Diencephalon (tissue), 2 donors: Measurements from ENCODE around the genes GPR156, LRRC58 and HCLS1.

DNA sequence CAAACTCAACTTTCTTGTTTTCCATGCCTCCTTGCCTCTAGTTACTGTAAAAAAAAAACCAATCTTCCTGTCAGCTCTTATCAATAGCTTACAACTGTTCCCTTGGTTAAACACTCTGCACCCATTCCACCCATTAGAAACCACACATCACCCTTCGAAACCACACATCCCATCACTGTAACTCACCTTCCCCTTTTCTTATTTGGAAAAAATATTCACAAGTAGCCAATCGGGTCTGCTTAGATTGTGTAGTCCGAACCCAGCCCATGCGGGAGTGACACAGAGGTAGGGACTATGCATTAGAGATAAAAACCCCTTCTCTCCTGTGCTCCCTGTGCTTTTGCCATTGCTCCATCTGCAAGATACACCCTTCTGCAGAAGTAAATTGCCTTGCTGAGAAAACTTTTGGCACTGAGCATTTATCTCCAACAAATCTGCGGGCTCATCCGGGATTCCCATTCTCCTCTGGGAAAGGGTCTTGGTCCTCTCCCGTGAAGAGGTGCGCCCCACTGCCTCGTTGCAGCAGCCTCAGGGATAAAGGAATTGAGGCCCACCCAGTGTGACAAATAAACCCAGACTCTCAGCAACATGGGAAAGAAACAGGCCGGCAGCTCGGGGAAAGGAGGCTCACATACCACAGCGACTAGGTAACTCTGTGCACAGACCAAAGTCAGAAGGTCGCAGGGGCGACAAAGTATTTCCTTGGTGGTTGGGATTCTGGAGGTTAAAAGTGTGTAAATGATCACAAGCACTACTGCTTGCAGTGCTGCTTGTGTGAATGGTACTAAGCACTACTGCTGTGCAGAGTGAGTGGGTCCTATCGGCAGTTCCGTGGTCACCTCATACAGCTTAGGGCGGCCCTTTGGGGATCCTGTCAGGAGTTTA is 54.6 kb downstream of the GSK3B start:
- RAMPAGE, long total RNA: no peak

GRCh38 chr3:120095608-120095871 is 1.3 kb upstream of the GSK3B start:
- RAMPAGE, long total RNA: no peak

GRCh38 chr3:120095872-120096304 is 1.6 kb upstream of the GSK3B start:
- RAMPAGE, long total RNA: no peak

GRCh38 chr3:120284695-120285655 is at the start of gene GPR156:
GPR156 (minus strand) TSS chr3:120285222.
- RAMPAGE, long total RNA: no peak

DNA sequence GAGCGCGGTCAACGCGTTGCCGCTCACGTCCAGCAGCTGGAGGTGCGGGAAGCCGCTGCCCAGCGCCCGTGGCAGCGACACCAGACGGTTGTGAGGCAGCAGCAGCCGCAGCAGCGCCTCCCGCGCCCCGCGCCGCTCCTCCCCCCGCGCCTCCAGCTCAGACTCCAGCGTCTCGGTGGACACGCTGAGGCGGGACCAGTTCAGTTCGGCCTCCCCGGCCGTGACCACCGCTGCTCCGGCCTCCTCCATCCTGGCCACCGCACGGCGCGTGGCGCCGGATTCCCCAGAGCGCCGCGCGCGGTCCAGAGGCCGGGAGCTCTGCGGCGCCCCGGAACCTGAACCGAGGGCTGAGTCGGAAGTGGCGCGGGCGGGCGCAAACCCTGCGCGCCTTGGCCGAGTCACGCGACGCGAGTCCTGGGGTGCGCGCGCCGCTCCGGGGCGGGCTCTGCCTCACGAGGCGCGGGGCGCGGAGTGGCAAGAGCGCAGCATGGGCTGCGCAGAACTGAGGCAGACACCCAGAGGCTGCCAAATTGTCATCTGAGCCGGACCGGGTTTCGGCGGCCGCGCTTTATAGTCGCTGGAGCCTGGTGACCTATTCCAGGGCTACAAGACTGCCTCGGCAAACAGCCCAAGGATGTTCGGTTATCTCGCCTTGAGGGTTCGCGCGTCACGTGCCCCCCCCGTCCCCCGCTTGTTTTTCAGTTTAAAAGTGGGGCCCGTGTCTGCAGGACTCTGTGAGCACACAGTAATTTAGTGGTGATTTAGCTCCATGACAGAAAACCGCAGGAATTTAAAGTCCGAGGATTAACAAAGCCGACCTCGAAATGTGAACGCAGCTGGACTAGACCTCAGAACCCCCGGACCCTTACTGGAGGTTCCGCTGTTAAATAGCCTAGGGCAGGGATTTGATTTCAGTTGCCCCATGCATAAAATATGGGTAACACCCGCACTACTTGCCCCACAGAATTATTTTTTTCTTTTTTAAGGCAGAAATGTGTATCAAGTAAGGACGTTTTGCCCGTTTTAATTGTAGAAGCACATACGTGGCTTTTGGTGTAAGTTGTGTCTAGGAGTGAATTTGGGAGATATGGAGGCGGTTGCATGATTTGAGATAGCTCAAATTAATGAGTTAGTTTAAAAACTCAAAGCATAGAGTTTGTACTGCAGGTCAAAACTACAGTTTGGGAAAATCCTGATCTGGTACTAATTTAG is at the start of gene LRRC58:
Gene LRRC58 (minus strand): TSS at position 360 of the 1,212 bp plus-strand sequence.
- RAMPAGE, long total RNA: no peak

DNA sequence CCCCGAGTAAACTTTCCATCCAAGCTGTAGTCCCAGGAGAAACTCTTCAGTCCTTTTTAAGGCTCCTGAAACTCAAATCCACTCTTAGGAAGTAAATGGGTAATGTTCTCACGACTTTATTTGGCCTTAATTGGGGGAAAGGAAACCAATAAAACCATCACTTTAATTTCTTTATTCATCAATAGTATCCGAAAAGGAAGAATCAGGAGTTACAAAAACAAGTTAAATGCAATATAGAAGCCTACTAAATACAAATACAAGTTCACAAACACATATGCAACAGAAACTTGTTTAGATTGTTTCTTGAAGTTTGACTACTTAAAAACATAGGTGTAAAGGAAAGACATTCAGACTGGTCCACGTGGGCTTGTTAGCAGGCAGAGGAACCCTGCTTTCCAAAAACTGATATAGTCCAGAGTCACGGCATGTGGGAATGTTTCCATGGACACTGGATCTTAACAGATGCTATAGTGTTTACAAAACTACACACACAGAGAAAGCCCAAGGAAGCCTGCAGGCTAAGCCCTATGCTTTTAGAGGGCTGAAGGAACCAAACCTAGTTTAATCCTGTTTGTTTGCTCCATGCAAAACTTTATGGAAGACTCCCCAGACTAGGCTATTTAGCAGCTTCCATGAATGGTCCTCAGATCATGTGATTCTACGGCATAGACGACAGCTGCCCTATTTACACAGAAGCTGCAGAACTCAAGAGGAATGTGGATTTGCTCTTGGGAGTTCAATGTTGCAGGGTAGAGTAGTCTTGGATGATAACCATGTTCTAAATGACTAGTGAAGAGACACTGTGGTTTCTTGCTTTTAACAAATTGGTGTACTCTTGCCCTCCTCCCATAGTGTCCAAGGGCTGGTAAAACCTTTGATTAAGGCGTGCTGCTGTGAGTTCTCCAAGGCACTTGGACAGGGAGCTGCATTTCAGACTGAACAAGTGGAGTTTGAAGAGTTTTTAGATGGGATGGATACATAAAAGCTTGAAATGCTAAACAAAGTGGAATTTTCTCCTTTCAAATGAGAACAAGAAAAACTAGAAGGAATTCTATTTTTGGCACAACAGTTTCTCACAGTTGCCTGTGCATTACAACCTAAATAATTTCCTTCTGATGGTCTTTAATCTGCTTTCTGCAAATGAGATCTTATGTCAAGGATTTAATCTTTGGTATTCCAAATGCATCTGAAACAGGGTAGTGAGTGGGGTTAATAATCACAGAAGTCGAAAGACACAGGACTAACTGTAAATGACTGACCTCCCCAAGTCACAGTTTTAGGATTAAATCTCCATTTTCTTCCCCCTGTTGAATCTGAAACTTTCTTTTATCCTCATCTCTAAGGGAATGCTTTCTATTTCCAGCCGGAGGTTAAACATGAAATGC is 45.5 kb upstream of the LRRC58 start:
- RAMPAGE, long total RNA: no peak

GRCh38 chr3:120421162-120421737 is 29.5 kb downstream of the FSTL1 start:
- RAMPAGE, long total RNA: no peak

- RAMPAGE, long total RNA: no peak
Observed at GRCh38 chr3:120554177-120555426, 41.5 kb upstream of the NDUFB4 start.

DNA sequence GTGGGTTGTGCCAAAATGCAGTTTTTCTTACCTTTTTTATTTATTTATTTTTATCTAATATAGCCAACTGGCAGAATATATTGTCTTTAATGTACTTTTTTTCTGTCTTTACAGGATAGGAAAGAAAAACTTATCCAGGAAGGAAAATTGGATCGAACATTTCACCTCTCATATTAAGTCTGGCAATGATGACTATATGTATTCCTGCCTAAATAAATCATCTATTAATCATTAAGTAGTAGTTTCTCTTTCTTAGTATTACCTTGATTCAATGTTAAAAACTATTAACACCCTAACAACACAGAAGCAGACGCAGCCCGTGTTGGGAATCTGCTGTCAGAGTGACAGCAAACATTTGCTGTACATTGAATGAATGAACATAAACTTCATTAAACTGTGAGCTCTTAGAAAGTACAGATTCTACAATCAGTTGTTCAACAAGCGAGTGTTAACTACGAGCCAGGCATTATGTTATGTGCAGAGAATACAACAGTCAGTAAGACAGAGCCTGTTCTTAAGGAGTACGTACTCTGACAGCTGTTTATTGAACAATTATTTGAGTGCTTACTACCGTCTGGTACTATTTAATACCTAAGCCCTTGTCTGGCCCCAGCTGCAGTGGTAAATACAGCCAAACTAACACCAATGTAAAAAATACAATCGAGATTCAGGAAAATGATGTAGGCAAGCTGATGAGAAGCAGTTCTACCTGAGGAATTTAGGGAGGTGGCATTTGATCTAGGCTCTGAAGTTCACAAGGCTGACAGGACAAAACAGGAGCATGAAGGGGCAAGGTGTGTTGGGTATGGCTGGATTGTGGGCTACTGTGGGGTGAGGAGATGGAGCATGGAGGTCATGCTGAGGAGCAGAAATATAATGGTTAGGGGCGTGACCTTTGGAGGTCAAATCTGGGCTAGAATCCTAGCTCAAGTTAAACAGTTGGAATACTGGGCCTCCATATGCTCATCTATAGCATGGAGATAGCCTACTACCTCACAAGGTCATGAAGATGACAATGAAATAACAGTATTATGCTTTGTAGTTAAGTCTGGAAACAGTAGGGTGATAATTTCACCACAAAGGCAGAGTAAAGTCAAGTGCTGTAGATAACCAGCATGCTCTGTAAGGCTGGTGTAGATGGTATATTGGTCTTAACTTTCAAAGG is 6.3 kb downstream of the NDUFB4 start:
- RAMPAGE, long total RNA: no peak

GRCh38 chr3:120615718-120616189 is 19.6 kb downstream of the NDUFB4 start:
- RAMPAGE, long total RNA: no peak

DNA sequence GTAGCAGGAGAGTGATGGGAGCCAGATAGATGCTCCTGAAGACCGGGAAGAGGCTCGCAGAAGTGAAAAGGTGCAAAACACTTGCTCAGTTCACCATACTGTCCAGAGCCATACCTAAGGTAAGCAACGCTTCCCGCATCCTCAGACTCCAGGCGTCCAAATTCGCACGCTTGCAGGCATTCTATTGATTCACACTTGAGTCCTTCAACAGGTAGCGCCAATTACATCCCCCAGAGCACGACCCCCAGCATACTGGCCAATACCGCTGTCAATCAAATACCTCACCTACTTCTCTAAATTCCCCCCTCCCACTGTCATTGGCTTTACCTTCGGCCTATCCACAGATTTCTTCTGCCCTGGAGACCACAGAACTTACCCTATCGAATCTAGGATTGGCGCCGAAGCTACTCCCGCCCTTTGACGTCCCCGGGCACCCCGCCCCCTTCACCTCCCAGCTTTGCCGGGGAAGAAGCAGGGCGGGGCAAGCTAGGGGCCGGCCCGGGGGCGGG is 298 bp upstream of the STXBP5L start:
- RAMPAGE, long total RNA: no peak

GRCh38 chr3:121660189-121661281 is at the start of gene HCLS1:
HCLS1 (minus strand) TSS chr3:121660903.
- RAMPAGE, long total RNA: start-site peak on the minus strand at chr3:121660898-121660906, 54 and 85 reads in 2 replicates

DNA sequence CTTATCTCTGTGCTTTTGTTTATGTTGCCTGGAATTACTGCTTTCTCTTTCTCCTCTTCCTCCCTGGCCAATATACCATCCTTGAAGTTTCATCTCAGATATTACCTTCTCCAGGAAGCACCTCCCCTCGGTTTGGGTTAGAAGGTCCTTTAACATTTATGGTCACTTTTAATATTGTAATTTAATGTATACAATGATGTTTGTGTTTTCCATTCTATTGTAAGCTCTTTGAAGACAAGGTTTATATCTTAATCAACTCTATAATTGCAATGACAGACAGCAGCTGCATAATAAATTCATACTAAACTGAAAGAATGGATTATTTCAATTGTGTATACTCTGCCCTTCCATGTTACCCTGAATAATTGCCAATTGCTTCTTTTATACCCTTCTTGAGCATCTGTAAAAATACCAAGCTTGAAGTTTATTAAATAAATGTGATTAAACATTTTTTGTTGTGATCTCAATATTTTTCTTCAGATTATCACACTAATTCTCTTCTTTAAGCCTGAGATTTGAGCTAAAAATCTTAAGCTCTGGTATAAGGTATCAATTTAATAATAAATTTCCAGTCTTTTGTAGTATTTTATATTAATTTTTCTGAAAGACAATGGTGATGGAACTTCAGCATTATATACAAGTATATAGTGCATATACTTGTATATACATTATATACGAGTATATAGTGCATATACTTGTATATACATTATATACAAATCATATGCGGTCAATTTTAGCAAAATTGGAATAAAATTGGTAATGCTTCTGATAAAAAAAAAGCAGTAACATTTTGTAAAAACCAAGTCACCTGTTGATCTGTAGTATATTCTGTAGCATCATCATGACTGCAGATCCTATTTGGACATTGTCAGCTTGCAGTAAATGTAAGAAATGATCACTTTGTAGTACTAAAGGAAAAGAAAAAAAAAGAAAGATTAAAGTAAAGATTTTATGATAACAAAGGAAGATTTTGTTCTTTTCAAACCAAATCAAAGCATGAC is 28.0 kb downstream of the IQCB1 start:
- RAMPAGE, long total RNA: no peak

DNA sequence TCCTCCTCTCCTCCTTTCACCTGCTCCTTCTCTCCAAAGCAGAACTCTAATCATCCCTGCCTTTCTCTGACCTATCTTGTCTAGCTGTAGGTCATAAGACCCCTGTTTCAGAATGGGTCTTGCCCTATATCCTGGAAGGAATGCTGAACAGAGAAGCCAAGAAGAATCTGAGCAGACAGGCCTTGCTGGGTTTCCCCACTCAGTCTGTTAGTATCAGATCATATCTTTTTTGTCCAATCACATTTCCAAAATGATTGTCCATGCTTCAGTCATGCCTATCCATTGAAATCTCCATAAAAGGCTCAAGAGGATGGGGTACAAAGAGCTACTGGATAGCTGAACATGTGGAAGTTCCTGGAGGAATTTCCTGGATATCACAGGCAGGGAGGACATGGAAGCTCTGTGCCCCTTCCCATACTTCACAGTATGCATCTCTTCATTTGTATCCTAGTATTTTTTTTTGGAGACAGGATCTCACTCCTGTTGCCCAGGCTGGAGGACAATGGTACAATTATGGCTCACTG is 4.1 kb downstream of the IQCB1 start:
- RAMPAGE, long total RNA: no peak

DNA sequence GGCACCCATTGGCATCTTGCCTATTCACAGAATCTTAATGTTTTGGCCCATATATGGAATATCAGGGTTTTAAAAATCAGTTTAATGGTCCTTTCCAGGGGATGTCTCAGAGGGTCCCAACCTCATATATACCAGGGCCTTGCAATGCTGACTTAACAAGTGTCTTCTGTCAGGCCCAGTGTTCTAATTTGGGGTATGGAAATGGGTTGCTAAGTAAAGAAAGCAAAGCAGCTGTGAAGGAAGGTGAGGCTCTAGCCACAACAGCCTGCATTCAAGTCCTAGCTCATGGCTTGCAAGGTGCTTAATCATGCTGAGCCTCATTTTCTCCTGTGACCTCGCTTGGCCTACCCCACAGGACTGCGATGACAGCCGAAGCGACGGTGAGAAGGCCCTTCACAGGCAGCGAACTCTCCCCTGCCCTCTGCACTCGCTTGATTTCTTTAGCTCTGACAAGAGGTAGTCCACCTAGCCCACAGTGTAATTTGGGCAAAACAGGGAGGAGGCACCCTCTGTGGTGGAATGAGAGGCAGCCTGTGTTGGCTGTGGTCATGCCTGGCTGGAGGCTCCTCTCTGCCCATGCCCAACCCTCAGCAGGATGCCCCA is 29.4 kb downstream of the ILDR1 start:
- RAMPAGE, long total RNA: no peak

GRCh38 chr3:122064266-122064776 is 9.2 kb downstream of the CD86 start:
- RAMPAGE, long total RNA: no peak

DNA sequence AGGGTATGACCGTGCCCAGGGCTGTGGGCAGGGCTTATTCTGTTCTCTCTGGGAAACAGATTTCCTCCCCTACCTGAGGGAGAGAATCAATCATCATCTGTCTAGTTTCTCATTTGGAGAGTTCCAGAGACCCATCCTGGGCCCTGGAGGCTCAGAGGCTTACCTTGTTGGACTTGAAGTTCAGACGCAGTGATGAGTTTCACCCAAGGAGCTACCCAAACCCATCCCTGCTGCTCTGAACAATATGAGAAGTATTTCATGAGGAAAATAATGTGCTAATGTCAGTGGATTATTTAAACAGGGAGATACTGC is 28.3 kb downstream of the CSTA start:
- RAMPAGE, long total RNA: no peak

- RAMPAGE, long total RNA: no peak
Observed at GRCh38 chr3:122414825-122415930, 684 bp downstream of the WDR5B start.

- RAMPAGE, long total RNA: no peak
Observed at GRCh38 chr3:122443452-122444262, 27.8 kb upstream of the WDR5B start.

- RAMPAGE, long total RNA: no peak
Observed at GRCh38 chr3:122496289-122496877, 18.4 kb downstream of the KPNA1 start.